Bronchus fibroblast of lung (primary cell): ENCODE measurements around the genes SGF29, SULT1A1 and TUFM.

- RAMPAGE, long total RNA, result no peak
Observed at GRCh38 chr16:28128022-28128869, 64.7 kb upstream of the GSG1L start.

GRCh38 chr16:28175489-28176158, 36.1 kb downstream of the XPO6 start:
- RAMPAGE, long total RNA, result no peak

DNA sequence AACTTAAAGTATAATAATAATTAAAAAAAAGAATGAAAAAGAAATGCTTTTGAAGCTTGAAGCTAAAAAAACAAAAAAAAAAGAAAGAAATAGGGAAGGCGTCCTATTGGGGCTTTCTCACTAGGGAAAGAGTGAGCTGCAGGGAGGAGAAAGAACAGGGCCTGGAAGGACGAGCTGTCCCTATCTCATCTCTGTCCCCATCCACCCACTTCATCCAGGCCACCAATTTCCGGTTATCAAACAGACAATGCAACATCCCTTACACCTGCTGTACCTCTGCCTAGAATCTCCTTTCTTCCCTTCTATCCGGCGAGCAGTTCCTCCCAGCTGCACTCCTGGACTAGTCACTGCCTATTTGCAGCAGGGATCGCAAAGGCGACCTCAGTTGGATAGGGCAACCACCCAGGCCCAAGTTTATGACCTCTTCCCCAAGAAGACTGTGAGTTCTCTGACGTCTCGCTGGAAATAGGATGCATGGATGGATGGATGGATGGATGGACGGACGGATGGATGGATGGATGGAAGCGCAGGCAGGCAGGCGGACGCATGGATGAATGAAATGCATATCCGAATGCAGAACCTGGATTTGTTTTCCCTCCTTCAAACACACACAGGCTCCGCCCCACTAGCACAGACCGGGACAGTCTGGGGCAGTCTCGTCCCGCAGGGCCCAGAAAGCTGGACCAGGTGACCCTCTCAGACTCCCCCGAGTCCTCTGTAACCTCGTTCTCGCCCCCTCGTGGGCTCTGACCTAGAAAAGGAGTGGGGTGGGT, 646 bp upstream of the SBK1 start:
- RAMPAGE, long total RNA, result no peak

DNA sequence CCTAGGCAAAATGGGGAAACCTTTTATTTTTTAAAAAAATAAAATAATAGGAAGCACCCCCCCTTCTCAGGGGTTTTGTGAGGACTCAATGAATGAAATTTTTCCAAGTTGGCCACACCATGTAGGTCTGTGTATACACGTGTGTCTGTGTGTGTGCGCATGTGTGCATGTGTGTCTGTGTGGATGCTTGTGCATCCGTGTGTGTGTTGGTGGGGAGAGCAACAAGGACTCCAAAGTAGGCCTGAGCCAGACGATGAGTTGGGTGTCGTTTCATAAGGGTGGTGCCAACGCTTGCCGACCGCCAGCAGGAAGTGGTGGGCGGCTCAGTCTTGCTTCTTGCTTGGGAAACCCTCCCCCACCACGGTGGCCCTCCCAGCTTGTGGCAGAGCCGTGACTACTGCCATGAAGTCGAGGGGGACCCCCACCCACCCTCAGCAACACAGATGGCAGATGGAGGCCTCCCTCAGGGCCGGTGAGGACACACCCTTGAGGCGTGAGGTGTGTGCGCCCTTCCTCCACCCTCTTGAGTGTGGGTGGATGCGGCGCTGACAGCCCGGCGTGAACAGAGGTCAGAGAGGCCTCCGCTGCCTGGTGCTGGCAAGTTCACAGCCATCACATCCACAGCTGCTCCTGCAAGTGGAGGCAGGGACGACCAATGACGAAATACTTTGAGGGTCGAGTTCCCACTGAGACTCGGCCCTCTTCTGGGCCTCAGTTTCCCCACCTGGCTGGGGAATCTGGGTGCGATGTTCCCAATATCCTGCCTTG, 17.6 kb downstream of the SBK1 start:
- RAMPAGE, long total RNA, result no peak

GRCh38 chr16:28505068-28505400, 1.6 kb downstream of the IL27 start:
- RAMPAGE, long total RNA, result no peak

- RAMPAGE, long total RNA, result no peak
Observed at GRCh38 chr16:28524618-28525319, 14.0 kb downstream of the NUPR1 start.

DNA sequence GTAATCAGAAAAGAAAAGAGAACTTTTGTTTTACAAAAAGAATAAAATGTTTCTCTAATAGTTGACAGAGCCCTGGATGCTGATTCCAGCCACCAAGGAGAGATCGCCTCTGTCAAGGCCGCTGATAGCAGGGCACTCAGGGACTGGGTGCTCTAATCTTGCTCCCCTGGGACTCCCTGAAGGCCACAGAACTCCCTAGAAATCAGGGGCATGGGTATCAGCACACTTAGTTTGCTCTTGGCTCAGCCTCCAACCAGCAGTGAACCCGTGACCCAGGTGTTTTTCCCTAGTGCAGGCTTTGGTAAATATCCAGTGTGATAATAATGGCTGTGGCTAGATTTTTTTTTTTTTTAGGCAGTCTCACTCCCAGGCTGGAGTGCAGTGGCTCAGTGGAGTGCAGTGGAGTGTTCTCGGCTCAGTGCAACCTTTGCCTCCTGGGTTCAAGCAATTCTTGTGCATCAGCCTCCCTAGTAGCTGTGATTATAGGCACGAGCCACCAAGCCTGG, 10.4 kb downstream of the NUPR1 start:
- RAMPAGE, long total RNA, result no peak

DNA sequence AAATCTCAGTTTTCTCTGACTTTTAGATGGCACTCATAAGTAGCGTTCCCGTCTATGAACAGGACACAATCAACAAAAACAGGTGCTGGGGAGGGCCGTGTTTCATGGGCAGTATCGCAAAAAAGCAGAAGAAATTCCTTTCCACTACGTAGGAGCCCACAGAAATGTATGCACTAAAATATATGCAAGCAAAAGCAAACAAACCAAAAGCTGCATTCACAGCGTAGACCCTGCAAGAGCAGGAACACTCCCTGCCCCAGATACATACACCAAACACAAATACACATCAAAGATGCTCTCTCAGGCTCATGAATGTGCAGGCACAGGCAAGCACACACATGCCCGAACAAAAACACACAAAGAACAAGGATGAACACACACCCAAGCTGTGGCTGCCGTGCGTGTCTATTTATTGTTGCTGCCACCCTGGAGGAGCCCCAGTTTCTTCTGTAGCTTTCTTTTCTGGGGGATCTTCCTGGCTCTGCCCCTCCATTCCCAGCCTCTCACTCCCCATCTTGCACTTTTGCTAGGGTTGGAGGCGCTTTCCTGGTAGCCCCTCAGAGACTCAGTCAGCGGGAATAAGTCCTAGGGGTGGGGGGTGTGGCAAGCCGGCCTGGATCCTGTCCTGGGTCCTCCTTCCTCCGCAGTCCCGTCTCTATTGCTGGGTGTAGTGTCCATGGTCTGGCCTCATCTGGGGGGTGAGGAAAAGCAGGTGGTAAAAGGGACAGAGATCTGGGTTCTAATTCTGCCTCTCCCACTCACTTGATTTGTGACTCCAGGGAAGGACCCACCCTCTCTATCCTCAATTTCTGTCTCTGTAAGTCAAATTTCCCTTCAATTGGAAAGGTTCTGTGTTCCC, 1.6 kb downstream of the NUPR1 start:
- RAMPAGE, long total RNA, result no peak

GRCh38 chr16:28542768-28543488, 4.2 kb upstream of the NUPR1 start:
- RAMPAGE, long total RNA, result no peak

DNA sequence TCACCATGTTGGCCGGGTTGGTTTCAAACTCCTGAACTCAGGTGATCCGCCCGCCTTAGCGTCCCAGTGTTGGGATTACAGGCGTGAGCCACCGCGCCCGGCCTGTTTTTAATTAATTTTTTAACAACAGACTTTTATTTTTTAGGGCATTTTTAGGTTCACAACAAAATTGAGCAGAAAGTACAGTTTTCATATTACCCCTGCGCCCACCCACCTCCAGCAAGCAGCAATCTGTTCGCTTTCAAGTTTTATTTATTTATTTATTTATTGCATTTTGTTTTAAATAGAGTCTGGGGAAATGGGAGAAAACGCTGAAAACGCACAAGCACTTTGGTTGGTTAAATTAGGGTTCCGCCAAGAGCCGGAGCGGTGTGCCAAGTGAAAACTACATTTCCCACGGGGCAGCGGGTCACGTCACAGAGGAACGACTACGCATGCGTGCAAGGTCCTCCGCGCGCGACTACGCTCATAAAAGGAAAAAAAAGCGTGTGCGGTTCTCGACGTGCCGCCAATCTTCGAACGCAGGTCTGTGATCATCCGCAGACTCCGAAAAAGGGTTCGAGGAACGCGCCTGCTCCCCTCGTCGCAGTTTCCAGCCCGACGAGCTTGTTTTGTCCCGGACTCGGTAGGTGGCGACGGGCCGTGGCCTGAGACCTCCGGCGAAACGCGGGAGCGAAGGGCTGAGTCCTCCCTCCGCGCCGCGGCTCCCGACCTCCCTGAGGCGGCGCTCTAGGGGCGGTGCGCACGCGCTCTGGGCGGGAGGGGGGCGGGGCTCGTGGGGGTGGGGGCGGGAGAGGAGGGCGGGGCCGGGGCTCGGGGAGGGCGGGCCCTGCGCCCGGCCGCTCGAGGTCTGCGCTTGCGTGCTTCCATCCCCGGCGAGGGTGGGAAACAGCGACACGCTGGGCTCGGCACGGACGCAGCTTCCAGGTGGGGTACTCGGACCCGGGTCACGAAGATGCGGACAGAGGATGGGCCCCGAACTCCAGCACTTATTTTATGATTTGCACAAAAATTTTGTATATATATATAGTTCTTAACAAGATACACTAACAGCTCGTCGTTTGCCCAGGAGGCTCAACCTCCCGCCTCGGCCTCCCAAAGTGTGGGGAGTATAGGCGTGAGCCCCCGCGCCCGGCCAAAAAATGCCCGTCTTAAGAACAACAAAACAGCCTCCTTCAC, at the start of gene SGF29:
Gene SGF29, plus strand, starts transcription at position 448 of the 1,179 bp plus-strand sequence.
- RAMPAGE, long total RNA, result start-site peak on the plus strand centred at position 476 of the sequence, 55 bp wide, 128 and 85 reads in 2 replicates

- RAMPAGE, long total RNA, result no peak
Observed at GRCh38 chr16:28609865-28610557, at the start of gene SULT1A1. TSS of gene SULT1A1 (minus strand) at chr16:28610044.

DNA sequence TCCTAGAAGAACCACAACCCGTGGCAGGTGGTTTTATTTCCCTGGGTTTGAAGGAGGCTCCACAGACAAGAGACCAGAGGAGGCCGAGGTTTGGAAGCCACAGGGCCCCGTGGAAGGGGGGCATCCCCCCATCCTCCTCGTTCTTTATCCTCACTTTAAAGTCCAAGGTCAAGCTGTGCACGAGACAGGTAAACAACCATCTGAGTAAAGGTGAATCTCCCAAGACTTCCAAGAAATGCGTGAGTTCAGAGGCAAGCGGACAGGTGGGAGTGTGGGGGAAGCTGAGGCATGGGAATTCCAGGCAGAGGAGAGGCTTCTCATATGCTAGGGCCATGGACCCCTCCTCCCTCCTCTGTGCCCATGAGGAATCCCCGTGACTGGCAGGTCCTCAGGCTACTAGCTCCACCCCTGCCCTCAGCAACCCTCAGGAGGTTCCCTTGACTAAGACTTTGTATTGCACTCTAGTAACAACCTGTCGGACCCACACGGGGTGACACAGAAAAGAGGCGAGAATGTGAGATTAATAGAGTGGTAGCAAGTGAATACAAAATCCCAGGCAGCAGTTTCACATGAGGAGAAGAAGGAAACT, 947 bp upstream of the SULT1A1 start:
- RAMPAGE, long total RNA, result no peak

DNA sequence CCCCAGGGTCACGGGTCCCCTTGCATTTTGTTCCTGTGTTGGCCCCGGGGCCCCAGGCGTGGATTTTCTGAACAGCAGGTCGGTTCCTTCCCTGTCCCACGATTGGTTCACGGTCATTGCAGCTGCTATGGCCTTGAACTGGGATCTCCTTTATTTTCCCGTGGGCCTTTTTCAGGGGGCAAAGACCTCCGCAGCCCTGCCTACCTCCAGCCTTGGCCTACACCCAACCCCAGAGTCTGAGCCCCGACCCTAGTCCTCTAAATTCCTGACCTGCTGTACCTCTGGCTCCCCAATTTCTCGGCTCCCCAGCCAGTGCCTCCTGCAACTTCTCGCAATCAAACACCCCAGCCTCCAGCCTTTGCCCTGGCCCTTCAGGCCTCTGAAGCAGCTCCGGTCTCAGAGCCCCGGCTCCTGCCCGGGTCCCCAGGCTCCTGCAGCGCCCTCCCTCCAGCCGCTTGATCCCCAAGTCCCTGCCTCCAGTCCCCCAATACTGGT, 12.8 kb upstream of the SULT1A1 start:
- RAMPAGE, long total RNA, result no peak

DNA sequence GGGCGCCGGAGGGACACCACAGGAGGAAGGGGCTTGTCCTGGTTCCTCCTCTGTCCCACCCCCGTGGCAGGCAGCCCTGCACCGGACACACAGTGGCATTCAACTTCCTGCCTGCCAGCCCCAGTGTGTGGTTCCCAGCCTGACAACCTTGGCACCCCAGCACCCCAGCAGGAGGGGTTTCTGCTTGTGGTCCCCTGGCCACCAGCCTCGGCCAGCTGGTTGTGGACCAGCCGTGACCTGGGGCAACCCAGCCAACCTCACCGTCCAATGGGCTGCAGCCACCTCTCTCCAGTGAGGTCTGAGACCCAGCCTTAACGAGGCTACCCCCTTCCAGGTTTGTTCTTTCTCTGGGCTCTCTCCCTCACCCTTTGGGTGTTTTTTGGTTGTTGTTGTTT, 22.8 kb upstream of the EIF3C start:
- RAMPAGE, long total RNA, result no peak

GRCh38 chr16:28715258-28715659, 4.0 kb downstream of the EIF3C start:
- RAMPAGE, long total RNA, result no peak

GRCh38 chr16:28820800-28821465, 1.9 kb upstream of the ATXN2L start:
- RAMPAGE, long total RNA, result no peak

GRCh38 chr16:28844991-28845770, 967 bp downstream of the TUFM start:
- RAMPAGE, long total RNA, result no peak

GRCh38 chr16:28845771-28847002, at the start of gene TUFM:
TSS of gene TUFM (minus strand) at chr16:28846348.
- RAMPAGE, long total RNA, result start-site peak on the minus strand at chr16:28846283-28846348, 1,075 and 608 reads in 2 replicates

- RAMPAGE, long total RNA, result no peak
Observed at GRCh38 chr16:28868668-28869386, 5.2 kb downstream of the SH2B1 start.

DNA sequence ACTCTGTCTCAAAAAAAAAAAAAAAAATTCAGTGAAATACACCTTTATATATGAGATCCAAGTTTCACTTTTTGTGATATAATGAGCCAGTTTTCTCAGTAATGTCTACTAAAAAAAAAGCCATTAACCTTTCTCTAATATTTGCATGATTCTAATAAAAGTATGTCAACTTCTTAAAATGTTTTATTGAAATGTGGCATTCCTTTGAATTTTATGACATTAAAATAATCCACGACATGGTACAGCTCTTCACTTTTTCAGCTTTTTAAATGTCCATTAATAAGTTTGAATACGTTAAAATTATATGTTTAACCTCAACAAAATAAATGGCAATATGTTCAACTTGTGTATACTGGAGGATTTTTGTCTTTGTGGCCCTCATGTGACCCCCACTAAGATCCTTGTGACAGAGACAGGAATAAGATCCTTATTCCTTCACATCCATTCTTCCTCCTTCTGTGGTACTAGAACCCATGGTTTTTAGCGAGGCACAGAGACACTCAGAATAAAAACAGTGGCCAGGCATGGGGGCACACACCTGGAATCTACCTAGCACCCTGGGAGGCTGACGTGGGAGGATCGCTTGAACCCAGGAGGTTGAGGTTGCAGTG, 7.7 kb upstream of the SPNS1 start:
- RAMPAGE, long total RNA, result no peak